Metanephros (tissue), 2 donors: ENCODE data around the gene MANSC1.

DNA sequence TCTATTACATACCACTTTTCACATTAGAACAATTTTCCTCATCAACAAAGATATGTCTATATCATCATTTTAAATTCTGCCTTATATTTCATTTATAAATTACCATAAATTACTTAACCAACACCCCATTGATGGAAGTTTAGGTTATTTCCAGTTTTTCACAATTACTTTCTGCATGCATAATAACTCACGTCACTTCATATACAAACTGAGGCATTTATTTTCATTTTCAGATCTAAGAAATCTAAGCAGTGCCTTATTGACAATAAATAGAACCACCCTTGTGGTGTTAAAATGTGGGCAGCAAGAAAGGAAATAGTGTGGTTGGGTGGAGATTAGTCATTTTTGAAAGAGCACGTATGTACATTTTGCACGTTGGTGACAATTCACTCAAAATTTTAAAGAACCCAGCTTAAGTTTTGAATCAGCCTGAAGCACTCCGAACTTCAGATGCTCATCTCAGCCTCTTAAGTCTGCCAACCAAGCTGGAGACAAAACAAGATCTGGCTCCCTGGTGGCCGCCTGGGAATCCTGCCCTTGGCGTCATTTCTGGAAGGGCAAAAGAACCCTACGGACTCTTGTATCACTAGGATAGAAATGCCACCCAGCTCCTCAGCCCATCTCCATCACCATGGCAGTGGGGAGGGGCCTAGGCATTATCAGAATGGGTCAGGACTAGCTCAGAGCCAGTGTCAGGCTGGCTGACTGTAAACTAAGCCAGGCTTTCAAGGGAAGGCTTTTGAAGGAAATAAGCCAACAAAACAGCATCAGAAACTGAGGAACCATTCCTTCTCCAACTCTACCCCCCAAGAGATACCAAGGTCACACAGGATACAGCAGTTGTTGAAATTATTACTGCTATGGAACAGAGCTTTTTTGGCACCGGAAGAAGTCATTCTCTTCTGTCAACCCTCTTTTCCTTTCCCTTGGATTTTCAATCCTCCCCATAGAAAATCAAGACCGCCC is 89.4 kb upstream of the BCL2L14 start:
- RAMPAGE, long total RNA: no peak

- RAMPAGE, long total RNA: no peak
Measured at GRCh38 chr12:12349649-12350933, at the start of gene MANSC1. TSS of gene MANSC1 (minus strand) at chr12:12350242.

DNA sequence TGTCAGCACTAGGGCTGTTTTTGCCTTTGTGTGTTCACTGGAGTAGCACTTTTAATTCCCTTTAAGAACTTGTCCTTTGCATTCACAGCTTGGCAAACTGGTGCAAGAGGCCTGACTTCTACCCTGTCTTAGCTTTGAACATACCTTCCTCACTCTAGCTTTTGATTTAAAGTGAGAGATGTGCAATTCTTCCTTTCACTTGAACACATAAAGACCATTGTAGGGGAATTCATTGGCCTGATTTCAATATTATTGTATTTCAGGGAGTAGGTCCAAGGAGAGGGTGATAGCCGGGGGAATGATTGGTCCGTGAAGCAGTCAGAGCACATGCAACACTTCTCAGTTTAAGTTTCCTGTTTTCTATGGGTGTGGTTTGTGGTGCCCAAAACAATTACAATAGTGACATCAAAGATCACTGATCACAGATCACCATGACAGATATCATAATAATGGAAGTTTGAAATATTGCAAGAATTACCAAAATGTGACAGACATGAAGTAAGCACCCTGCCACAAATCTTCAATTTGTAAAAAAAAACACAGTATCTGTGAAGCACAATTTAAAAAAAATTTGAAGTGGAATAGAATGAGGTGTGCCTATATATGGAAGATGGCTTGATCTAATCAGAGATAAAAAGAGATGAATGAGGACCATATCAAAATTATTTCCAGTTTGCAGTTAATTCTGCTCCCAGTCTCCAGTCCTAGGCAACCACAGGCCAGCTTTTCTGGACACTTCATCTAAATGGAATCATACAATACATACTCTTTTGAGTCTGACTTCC is 23.1 kb downstream of the BORCS5 start:
- RAMPAGE, long total RNA: no peak

DNA sequence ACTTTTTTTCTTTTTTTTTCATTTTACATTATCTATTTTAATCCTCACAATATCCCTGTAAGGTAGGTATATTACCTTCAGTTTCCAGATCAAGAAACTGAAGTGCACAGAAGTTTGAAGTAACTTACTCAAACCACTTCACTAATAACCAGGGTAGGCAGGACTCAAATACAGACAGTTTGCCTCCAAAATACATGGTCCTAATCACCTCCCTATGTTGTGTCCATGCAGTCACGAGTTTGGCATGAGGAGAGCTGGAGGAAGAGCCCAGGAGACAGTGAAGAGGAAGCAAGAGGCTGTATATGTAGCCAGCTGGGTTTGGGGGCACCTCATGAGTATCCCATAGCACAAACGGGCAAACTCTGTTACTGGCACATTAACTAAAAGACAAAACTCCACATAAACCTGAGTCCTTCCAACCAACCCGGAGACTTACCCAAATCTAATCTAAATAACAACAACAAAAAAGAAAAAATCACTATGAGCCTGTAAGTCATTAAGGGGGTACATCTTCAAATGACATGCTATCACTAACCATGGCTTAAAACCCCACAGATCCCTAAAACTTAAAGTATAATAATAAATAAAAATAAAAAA is 79.2 kb downstream of the DUSP16 start:
- RAMPAGE, long total RNA: no peak

- RAMPAGE, long total RNA: no peak
Measured at GRCh38 chr12:12489076-12489550, 73.5 kb downstream of the DUSP16 start.

DNA sequence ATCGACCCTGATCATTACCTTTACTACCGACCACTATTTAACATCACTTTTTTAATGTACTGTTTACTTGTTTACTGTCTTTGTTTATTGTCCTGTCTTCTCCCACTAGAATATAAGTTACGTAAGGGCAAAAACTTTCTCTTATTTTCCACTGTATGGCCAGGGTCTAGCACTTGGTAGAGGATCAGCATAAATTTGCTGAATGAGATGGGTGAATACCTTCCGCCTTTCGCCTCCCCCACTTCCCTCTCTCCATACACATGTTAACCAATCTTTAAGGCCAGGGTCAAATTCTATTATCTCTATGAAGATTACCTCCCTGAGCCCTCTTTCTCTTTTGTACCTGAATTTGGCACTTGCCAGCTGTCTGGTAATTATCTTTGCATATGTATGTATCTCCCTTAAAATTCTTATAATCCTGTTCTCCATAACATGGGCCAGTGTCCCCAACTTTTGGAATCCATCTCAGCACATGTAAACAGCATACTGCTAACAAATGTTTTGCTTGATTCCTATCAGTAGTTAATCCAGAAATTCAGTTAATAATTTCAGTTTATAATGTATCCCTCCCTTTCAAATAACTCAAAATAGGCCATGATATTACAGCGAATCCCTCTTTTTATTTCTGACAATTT is 4.9 kb downstream of the DUSP16 start:
- RAMPAGE, long total RNA: no peak

GRCh38 chr12:12563912-12564336 is 1.3 kb upstream of the DUSP16 start:
- RAMPAGE, long total RNA: no peak

GRCh38 chr12:12704648-12705139 is 8.7 kb upstream of the GPR19 start:
- RAMPAGE, long total RNA: no peak

DNA sequence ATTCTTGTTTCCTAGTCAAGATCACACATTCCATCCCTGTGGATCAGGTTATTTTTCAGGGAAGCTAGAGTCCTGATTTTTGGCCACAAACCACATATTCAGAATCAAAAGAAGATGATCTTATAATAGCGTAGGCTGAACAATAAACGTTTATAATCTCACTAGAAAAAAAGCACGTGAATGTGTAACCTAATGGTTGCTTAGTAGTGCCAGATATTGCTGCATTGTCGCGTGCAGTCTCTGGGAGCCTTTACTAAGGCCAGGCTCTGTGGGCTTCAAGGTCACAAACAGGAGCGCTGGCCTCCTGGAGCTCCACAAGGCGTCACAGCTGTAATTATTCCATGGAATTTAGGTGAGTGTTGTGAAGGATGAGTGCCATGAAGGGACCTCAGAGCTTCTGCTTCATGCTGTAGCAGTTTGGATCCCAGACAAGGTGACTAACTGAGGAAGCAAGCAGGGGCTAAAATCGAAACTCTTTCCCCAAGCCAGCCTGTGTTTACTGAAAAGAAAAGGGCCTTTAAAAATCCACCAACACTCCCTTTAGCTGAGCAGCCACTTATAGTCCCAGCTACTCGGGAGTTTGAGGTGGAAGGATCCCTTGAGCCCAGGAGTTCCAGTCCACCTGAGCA is 17.5 kb downstream of the CDKN1B start:
- RAMPAGE, long total RNA: no peak

DNA sequence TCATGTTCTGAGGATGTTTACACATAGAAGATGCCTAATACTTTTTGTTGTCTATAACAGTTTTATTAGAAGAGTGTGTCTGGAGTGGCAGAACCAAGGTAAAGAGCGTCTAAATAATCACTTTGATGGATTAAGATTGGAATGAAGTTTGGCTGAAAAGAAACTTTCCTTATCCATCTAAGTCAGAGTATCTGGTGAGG is 18.6 kb downstream of the DDX47 start:
- RAMPAGE, long total RNA: no peak

DNA sequence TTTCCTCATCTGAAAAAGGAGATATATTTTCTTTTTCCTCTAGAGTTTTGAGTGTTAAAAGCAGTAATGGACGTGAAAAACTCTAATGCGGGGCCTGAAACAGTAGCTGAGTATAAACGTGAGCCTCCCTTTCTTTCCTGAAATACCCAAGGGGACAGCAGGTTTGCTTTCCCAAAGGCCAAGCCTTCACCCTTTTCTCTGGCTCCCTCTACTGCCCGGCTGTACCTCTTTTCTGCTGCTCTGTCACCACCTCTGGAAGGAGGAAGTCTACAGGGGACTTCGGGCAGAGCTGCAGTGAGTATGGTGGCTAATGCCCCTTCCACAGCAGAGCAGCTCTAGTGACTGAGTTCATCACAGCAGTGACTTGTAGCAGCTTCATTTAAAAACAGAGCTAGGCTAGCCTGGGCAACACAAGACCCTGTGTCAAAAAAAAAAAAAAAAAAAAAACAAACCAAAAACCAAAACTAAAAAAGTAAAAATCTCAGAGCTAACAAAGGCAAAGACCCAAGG is 23.7 kb upstream of the GPRC5D start:
- RAMPAGE, long total RNA: no peak

GRCh38 chr12:13045832-13046281 is 1.7 kb downstream of the FAM234B start:
- RAMPAGE, long total RNA: no peak

GRCh38 chr12:13116243-13116651 is 12.8 kb upstream of the GSG1 start:
- RAMPAGE, long total RNA: no peak

DNA sequence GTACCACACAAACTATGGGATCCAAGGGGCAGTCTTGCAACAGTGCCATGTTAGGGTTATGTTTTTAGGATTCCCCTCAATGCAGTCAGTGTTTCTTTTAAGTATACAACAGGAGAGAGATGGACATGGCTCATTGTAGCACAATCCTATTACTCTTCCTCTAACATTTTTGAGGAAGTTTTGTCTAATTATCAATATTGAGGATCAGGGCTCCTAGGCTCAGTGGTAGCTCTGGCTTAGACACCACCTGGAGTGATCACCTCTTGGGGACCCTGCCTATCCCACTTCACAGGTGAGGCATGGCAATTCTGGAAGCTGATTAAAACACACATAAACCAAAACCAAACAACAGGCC is 18.9 kb downstream of the EMP1 start:
- RAMPAGE, long total RNA: no peak

- RAMPAGE, long total RNA: no peak
Measured at GRCh38 chr12:13534701-13535181, 338.2 kb downstream of the EMP1 start.

- RAMPAGE, long total RNA: no peak
Measured at GRCh38 chr12:14001486-14001752, 20.0 kb upstream of the GRIN2B start.

DNA sequence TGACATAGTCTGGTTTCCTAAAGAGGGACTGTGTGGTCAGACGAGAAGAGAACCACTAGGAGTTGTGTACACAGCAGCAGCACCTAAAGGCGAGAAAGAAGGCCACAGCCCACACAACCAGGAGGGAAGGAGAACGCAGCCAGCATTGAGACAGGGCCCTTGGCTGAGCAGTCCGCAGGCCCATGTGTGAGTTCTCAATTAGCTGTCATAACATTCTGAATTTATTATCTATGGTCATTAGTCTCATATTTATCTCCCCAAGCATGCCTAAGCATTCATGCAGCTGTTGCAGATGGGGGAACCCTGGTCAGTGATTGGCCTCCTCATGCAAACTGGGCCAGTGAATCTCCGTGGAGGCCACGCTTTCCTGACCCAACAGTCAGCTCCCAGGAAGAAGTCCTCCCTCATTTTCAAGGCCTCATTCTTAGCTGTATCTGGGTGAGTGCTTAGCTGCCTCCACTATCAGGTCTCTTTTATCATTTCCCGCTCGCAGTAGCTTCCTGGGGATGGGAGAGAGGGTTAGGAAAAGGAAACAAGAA is 81.2 kb upstream of the ATF7IP start:
- RAMPAGE, long total RNA: no peak

DNA sequence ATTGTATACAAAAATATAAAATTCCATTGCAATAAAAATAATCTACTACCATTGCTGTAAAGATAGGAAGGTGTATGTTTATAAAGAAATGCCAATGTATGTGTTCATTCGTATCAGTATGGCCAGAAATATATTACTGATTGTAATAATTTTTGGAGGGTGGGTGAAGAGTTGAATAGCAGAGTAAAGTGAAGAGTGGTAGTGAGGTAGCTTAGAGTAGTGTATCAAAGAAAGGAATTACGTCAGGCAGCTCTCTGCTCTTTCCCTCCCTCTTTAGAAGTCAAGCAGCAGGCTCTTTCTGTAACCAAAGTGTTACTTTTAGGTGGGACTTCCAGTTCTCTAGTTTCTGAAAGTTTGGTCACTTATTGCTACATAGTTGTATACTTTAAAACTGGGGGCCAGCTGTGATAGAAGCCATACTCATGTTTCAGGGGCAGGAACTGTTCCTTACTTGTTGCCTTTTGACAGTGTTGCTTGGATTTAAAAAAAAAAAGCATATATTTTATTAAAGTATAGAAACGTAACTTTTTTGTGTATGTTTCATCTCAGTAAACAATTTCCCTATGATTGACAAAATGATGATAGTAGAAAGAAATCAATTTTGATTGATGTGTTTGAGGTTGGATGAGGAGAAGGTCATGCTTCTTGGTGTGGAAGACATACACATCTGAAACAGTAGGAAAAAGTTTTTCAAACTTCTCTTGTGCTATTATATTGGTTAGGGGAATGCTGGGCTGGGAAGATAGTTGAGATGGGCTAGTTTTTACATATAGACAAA is 30.7 kb downstream of the ATF7IP start:
- RAMPAGE, long total RNA: no peak

GRCh38 chr12:14408242-14408784 is 42.8 kb downstream of the ATF7IP start:
- RAMPAGE, long total RNA: no peak

DNA sequence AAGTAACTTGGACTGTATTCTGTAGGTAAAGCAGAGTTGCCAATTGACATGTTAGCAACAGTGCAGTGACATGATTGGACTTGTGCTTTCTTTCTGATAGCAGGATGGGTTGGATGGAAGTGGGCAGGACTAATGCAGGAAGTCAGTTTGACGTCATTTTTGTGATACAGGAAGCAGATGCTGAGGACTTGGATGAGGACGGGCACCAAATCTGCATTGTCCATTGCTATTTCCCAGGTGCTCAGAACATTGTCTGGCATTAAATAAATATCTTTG is 31.0 kb downstream of the GUCY2C start:
- RAMPAGE, long total RNA: no peak